Measurements from ENCODE around the genes STK11, CIRBP, GAMT and APC2.

GRCh38 chr19:1164834-1165231 lies 9.2 kb downstream of the SBNO2 start:
- RRBS = no CpG with 5 or more reads among the region's 13 CpGs

- RRBS = 1% methylated on average over 58 of the region's 129 CpGs
Measured at GRCh38 chr19:1205281-1206220, at the start of gene STK11. STK11 (plus strand) TSS chr19:1205778.

GRCh38 chr19:1213688-1214685 lies 8.4 kb downstream of the STK11 start:
- RRBS = no CpG with 5 or more reads among the region's 39 CpGs

GRCh38 chr19:1239629-1240126 lies 1.9 kb upstream of the ATP5F1D start:
- RRBS = no CpG with 5 or more reads among the region's 22 CpGs

DNA sequence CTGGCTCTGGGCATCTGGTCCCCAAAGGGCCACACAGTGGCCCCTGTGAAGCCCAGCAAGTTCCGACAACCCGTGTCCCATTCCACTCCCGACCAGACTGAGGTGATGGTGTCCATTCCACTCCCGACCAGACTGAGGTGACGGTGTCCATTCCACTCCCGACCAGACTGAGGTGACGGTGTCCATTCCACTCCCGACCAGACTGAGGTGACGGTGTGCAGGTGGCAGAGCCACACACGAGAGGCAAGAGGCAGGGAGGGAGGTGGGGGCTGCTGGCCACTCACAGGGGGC lies 2.1 kb upstream of the MIDN start:
- RRBS = no CpG with 5 or more reads among the region's 10 CpGs

DNA sequence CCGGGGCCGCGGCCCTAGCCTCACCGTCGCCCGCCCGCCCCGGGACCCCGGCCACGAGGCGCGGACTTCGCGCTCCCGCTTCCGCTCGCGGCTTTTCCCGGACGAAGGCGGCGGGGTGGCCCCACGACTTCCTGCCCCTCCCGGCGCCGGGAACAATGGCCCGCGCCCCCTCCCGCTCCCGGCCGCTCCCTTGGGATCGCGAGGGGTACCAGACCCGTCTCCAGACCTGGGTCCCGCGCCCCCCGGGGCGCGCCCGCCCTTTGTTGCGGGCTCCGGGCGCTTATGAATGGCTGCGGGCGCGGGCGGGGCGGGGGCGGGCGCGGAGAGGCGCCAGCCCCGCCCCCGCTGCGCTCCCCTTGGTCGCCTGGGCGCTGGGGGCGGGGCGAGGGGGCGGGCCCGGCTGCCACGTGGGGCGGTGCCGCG lies 931 bp downstream of the MIDN start:
- RRBS = 1% methylated on average over 37 of the region's 65 CpGs

GRCh38 chr19:1252015-1252438 lies 3.6 kb downstream of the MIDN start:
- RRBS = no CpG with 5 or more reads among the region's 17 CpGs

DNA sequence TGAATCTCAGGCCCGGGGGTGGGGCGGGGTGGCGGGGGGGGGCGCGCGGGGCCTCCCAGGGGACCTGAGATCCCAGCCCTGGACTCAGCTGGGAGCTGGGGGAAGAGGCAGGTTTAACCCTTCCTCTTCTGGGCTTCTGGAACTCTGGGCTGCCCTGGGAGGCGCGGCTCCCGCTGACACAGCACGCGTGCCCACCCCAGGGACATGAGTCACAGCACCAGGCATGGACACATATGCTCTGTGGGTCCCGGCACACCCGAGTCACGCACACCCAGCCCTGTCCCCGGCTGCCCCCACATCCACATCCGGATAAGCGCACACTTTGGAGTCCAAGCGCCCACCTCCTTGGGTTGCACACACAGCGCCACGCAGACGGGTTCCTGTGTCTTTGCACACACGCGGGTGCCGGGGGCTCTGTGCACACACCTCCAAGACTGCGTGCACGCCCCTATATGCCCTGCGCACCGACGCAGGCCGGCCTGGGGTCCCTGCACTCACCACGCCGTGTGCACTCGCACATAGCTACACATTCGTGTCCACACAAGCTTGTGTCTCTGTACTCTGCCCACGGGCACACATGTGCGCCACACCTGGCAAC lies 3.3 kb upstream of the CIRBP start:
- RRBS = 33% methylated on average over 16 of the region's 36 CpGs

- RRBS = 2% methylated on average over 7 of the region's 23 CpGs
Measured at GRCh38 chr19:1269284-1269474, at the start of gene CIRBP. CIRBP (plus strand) TSS chr19:1269332.

- RRBS = 1% methylated on average over 56 of the region's 73 CpGs
Measured at GRCh38 chr19:1401302-1401941, at the start of gene GAMT. GAMT (minus strand) TSS chr19:1401542.

DNA sequence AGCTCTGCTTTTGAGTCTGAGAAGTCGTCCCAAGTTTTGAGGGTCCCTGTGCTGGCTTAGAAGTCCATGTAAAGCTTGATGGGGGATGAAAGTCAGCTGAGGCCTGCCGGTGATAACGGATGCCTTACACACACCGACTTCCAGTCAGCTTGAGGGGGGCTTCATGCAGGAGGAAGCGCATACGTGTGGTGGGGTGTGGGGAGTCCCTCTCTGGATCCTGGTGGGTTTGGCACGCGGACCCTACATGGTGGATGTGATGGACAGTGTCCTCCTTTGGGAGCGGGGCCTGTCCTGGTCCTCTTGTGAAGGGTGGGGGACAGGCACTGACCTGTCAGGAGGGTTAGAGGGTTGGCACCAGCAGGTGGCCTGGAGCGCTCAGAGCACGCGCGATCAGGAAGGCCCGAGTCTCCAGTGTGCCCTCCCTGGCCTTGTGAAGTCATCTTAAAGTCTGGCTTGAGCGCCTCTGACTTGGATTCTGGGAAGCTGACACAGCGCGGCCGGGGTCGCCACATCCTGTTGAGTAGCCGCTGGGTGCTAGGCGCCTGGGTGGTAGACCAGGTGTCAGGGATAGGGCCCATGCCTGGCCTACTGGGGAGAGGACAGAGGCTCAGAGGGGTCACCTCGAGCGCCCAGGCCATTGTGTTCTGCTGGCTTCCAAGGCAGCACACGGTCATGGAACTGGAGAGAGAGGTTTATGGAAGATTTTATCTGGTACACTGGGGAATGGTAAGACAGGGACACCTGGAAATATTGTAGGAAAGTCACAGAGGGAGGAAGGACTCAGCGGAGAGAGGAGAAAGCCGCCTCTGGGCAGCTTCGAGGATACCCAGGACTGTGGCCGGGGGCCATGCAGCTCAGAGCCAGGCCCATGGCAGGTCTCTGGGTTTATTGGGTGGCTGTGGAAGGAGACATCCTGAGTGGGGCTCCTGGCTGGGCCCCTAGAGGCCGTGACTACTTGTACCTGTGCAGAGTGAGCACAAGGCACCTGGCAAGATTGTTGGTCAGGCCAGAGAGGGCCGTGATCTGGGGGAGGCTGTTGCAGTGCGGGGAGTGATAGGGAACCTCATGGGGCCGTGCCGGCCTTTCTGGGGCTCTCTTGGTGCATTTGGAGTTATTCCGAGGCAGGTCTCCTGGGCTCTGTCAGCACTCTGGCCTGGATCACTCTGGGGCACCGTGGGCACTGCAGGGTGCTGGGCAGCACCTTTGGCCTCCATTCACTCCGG lies 3.1 kb downstream of the DAZAP1 start:
- RRBS = no CpG with 5 or more reads among the region's 36 CpGs

- RRBS = 97% methylated on average over 6 of the region's 20 CpGs
Measured at GRCh38 chr19:1424632-1424916, 13.6 kb upstream of the RPS15 start.

- RRBS = 94% methylated on average over 5 of the region's 22 CpGs
Measured at GRCh38 chr19:1433465-1433883, 4.7 kb upstream of the RPS15 start.

DNA sequence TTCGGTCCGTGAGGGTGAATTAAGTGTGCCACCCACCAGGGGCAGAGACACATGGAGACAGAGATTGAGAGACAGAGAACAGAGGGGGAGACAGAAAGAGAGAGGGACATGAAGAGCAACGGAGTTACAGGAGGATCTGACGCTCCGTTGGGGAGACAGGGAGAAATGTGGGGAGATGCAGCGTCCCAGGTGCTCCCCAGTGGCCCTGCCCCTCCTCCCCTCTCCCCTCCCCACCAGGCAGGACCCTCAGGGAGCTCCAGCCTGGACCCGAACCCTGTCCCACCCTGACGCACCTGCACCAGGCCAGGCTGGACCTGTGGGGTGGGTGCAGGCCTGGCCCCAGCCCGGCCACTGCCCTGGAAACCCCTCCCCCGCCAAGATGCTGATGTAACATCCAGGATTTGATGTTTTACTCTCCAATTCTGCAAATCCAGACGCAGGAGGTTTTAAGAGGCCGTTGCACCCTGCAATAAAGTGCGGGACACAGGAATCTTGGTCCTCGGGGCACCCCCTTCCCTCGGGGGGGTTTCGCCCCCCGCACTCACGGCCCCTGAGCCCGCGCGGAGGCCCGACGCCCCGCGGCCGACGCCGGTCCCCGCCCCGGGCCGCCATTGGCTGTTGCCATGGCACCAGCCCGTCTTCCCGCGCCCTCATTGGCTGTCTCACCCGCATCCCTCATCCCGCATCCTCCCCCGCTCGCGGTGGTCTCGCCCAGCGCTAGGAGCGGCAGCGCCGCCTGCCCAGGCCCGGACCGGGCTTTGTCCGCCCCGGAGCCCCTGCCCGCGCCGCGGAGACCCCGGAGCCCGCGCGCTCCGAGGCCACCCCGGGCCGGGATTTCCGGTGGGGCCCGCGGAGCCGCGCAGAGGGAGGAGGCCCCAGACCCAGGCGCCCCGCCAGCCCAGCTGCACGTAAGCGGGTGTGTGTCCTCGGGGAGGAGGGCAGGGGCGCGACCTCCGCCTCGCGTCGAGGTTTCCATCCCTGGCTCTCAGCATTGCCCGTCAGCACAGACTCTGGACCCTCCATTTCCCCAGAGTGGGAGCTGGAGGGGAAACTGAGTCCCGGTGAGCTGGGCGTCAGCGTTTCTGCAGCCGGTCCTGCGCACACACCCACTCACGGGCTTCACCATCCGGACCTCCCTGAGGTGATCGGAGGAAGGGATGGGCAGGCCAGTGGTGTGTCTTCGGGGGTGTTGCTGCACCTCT lies at the start of gene APC2:
APC2 (plus strand) TSS at position 699 of the 1,202 bp plus-strand sequence.
- RRBS = 78% methylated on average over 3 of the region's 85 CpGs

DNA sequence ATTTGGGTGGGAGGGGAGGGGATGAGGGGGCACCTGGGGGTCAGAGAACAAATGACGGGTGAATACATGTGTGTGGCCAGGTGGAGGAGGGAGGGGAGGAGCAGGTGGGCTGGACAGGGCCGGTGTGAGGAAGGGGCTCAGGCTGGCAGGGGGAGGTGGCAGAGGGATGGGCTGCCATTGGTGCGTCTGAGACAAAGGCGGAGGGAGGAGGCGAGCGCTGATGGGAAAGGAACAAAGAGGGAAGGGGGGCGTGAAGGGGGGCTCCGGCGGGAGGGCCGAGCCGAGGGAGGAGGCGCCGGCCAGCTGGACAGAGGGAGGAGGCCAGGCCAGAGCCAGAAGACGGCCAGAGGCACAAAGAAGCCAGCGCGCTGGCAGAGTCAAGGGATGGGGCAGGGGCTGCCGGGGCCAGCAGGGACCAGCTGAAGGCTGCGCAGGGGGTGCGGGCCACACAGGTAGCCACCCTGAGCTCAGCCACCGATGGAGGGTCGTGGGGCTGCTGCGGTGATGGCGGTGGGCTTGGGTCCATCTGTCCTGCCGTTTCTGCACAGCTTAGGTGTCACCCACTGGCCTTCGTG lies 2.0 kb downstream of the APC2 start:
- RRBS = 68% methylated on average over 3 of the region's 25 CpGs

DNA sequence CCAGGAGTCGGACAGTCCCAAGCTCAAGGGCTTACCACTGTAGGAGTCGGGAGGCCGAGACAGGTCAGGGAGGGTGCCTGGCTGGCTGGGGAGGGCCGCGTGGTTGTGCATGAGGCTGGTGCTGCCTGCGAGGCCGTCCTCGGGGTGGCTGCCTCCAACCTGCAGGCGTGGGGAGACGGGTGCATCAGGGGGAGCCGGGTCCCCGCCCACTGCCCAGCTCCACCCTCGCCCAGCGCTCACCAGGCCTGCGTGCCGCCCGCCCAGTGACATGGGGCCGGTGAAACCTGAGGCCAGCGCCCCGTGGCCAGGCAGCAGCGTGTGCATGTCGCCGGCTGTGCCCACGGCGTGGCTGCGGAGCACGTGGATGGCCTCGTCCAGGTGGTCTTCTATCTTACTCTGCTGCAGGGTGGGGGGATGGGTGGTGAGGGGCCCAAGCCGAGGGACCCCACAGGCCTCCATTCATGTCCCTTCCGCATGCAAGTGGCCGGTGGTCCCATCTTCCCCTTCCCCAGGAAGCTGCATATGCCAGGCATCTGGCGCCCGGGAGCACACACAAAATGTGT lies 13.9 kb upstream of the UQCR11 start:
- RRBS = 98% methylated on average over 12 of the region's 33 CpGs

DNA sequence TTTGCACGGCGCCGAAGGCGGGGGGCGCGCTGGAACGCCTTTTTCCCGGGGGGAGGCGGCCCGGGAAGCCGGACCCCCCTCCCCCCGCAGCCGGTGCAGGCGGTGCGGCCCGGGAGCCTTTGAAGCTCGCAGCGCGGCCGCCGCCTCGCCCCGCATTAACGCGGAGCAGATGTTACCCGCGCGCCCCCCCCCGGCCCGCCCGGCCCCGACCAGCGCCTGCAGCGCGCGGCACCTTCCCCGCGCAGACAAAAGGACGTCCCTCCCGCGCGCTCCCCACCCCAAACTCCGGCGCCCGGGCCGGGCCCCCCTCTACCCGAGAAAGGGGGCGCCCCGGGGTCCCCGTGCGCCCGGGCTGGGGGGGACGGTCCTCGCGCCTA lies 810 bp downstream of the TCF3 start:
- RRBS = 2% methylated on average over 27 of the region's 55 CpGs

- RRBS = 95% methylated on average over 4 of the region's 27 CpGs
Measured at GRCh38 chr19:1657587-1658315, 5.3 kb upstream of the TCF3 start.

GRCh38 chr19:1667523-1668150 lies 15.2 kb upstream of the TCF3 start:
- RRBS = 33% methylated on average over 6 of the region's 18 CpGs

GRCh38 chr19:1837248-1838246 lies 10.7 kb downstream of the REXO1 start:
- RRBS = no CpG with 5 or more reads among the region's 35 CpGs